MCF 10A (cell line): ENCODE results near the genes MINDY4 and PPP1R17.

DNA sequence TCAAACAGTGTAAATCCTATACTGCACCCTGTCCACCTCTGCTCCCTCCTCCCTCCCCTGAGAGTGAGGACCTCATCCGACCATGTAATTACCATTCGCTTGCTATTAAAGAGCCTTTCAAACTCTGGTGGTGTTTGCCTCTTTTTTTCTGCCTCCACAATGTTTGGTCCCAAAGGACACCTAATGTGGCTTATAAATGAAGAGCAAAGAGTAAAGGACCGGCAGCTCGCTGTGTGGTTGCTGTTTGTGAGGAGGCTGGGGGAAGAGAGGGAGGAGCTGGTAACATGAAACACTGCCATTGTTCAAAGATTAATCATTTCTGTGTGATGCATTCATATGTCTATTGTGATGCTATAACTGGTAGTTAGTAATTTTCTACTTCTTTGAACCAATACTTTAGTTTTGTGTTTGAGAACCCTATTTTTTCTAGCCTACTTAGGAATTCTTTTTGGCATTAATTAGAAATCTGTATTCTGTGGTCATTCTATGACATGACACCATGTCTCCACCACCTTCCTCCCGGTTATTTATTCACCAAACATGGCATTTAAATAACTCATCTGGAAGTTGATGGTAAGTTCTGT lies 27.9 kb downstream of the MTURN start:
- PRO-cap, result bidirectional peak, plus-strand start at position 343 of the sequence, minus-strand start at position 248 of the sequence
- RRBS, result no CpG with 5 or more reads among the region's 5 CpGs

- PRO-cap, result no peak
- RRBS, result 3% methylated on average over 6 of the region's 14 CpGs
These were observed 34.3 kb downstream of the MTURN start for GRCh38 chr7:30168891-30169688.

DNA sequence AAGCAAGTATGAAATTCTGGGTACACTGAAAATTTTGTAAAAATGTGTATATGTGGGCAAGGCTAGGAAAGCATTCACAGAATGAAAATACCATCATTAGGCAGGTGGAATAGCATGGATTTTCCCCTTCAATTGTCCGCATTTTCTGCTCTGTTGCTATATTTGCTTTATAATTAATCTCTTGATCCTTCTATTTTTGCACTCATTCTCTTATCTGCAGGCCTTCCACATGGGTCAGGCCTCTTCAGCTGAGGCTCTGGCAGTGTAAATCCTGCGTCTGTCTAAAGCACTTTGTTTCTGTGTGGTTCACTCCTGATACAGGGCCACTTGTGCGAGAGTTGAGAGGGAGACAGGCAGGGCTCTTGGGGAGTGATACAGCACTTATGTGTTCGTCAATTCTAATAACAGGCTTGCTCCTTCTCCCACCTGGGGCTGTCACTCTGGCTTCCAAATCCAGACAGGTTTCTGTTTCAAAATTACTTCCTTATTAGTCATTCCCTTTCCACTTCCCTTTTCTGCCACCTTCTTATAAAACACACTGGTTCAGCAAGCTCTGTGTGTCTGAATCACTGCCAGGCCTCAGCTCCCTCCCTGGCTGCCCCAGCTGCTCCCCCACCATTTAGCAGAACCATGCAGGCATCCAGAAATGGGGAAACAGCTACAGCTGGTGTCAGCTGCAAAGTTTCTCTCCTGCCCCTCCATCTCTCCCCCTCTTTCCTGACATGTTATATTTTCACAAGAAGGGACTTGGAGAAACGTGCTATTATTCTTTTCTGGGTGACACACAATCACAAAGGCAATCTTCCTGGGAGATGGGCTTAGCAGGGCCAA lies 58.6 kb upstream of the ZNRF2 start:
- PRO-cap, result bidirectional peak, plus-strand start at position 505 of the sequence, minus-strand start at position 459 of the sequence
- RRBS, result no CpG with 5 or more reads among the region's 5 CpGs

DNA sequence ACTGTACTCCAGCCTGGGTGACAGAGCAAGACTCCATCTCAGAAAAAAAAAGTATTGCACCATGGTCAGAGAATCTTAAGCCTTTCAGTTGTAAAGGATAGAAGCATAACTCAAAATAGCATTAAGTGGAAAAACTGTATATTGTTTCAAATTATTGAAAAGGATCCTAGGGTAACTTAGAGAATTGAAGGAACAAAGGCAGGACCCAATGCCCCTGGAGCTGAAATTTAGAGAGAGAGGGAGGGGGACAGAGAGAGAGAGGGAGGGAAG lies 10.3 kb downstream of the ZNRF2 start:
- PRO-cap, result no peak

GRCh38 chr7:30355391-30356490 lies 71.3 kb downstream of the ZNRF2 start:
- PRO-cap, result no peak
- RRBS, result no CpG with 5 or more reads among the region's 6 CpGs

- PRO-cap, result no peak
- RRBS, result no CpG with 5 or more reads among the region's 10 CpGs
These were observed 8.4 kb downstream of the NOD1 start for GRCh38 chr7:30470283-30470567.

DNA sequence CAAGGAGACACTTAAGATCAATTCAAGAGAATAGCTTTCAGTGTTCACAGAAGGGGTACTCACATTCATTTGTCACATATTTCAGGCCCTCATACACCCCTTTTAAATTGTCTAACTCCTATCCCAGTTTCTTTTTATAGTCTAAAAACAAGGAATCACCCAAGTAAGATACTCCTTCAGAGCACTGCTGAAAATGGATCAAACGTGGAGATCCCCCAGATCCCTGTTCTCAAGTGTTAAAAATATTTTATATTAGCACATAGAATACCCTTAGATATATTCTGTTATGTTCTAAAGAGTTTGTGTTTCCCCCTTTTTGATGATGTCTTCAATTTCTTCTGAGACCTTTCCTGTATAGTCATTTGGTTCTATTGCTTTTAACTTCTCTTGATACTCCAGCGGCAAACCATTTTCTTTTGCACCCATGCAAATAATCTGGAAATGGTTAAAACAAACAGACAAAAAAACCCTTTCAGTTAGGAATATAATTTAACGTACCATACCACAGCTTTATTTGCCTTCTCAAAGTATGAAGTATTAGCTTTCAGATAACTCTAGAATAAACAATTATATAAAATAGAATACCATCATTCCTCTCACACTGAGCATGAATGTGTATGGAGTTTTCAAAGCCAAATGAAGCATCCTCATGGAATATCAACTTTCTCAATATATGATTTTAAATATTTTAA lies 7.7 kb downstream of the GGCT start:
- PRO-cap, result no peak
- RRBS, result no CpG with 5 or more reads among the region's 3 CpGs

DNA sequence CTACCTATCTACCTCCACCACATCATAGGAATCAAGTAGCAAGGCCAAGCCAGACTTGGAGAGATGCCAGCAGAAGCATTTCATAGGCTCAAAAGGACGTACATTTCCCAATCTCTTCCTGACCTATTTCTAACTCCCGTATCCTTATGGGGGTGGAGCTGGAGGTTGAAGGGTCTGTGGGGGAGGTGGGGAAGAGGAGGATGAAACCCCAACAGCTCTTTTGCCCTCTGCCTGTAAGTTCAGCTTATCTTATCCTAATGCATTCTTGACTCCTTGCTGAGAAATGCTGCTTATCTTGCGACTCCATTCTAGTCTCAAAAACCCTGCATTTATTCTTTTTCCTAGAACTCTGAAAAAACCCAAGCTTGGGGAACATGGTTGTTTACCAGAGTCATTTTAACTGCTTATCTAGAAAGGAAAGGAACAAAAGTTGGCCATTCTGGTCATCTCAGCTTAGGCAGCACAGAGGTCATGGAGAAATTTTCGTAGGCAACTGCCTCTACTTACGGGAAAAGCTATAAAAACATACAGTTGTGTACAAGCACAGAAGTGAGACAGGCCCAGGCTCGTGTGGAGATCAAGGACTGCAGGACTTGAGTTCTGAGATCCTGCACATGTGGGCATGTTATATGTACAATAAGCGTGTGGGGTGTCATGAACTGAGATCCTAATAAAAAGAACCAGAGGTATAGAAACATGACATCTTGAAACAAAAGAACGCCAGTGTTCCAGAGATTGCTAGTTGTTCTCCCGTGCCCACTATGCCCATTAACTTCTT lies 9.4 kb downstream of the INMT start:
- PRO-cap, result no peak
- RRBS, result no CpG with 5 or more reads among the region's 9 CpGs

DNA sequence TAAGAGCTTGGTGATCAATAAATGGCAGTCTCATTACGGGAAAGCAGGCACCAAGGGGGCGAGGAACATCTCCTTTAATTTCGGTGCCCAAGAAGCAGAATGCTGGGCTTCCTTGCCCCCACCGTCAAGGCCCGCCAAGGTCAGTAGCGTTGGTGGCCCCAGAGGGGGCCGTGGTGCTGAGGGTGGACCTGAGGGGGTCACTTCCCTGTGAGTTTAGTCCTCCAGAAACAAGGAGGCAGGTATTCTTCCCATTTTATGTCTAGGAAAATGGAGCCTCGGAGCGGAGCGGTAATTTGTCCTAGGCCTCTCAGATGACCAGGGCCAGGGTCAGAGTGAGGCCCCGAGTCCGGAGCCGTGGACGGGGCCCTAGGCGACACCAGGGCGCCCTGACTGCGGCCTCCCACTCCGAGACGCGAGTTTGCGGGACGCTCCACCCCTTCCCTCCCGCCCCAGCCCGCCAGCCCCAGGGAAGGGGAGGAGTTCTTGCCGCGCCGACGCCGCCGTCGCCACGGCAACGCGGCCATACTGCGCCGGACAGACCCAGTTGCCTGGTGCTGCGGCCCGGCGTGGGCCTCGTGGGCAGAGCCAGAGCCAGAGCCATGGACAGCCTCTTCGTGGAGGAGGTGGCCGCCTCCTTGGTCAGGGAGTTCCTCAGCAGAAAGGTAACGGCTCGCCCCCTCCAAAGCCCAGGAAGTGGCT lies at the start of gene MINDY4:
Gene MINDY4 (plus strand): TSS at position 523 of the 699 bp plus-strand sequence.
- PRO-cap, result bidirectional peak, plus-strand start at position 543 of the sequence, minus-strand start at position 420 of the sequence
- RRBS, result no CpG with 5 or more reads among the region's 44 CpGs

GRCh38 chr7:30799507-30799896 lies 28.3 kb downstream of the MINDY4 start:
- PRO-cap, result no peak
- RRBS, result no CpG with 5 or more reads among the region's 2 CpGs

DNA sequence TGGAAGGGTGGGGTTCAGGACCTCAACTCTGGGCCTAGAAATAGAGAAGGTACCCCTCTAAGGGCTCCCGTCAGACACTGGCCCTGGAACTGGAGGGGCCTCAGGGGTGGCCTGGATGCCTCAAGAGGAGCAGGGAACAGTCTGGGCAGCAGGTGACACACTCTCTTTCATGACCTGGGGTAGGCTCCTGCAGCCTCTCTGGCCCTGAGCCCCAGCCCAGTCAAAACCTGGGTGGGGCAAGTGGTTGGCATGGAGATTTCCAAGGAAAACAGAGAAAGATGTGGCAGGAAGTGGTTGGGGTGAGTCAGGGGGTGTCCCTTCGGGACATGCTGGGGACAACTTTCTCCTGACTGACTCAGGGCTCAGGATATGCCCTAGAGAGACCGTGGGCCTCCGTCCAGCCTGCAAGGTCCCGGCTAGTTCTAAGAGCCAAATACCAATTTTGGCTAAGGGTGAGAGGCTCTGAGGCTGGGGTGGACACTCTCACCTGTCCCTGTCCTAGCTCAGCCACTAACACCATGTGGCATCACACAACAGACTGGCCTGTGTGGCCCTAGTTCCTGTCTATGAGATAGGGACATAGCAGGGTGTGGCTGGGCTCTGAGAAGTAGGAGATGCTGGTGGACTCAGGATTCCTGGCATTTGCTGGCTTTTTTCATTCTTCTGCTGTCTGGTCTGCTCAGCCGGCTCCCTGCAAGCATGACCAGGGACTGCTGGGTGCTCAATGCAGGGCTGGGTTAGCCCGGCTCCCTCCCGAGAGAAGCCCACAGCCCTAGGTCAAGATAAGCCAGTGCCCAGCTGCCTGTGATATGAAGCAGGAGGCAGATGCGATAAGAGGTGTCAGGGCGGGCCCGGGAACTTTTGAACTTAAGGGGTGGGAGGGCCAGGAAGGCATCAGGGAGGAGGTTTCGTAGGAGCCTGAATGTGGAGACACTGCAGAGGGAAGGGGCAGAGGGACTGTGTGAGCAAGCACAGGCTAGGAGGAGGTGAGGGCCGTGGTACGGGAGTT lies 3.2 kb downstream of the AQP1 start:
- PRO-cap, result no peak
- RRBS, result 19% methylated on average over 2 of the region's 14 CpGs

DNA sequence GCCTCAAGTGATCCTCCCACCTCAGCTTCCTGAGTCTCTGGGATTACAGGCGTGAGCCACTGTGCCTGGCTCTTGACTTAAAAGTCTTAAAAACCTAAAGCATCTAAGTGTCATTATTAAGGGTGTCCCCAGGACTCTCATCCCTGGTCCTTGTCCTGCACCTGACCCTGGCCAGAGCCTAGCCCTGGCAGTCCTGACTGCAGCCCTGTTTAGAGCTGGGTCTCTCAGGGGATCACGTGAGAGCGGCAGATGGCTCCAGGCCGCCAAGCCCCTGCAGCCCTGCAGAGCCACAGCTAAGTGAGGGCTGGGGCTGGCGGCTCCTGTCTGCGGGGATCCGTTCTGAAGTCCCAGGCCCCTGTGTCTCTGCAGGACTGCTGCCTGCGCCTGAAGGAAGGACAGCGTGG lies 25.5 kb upstream of the GHRHR start:
- PRO-cap, result no peak
- RRBS, result no CpG with 5 or more reads among the region's 9 CpGs

DNA sequence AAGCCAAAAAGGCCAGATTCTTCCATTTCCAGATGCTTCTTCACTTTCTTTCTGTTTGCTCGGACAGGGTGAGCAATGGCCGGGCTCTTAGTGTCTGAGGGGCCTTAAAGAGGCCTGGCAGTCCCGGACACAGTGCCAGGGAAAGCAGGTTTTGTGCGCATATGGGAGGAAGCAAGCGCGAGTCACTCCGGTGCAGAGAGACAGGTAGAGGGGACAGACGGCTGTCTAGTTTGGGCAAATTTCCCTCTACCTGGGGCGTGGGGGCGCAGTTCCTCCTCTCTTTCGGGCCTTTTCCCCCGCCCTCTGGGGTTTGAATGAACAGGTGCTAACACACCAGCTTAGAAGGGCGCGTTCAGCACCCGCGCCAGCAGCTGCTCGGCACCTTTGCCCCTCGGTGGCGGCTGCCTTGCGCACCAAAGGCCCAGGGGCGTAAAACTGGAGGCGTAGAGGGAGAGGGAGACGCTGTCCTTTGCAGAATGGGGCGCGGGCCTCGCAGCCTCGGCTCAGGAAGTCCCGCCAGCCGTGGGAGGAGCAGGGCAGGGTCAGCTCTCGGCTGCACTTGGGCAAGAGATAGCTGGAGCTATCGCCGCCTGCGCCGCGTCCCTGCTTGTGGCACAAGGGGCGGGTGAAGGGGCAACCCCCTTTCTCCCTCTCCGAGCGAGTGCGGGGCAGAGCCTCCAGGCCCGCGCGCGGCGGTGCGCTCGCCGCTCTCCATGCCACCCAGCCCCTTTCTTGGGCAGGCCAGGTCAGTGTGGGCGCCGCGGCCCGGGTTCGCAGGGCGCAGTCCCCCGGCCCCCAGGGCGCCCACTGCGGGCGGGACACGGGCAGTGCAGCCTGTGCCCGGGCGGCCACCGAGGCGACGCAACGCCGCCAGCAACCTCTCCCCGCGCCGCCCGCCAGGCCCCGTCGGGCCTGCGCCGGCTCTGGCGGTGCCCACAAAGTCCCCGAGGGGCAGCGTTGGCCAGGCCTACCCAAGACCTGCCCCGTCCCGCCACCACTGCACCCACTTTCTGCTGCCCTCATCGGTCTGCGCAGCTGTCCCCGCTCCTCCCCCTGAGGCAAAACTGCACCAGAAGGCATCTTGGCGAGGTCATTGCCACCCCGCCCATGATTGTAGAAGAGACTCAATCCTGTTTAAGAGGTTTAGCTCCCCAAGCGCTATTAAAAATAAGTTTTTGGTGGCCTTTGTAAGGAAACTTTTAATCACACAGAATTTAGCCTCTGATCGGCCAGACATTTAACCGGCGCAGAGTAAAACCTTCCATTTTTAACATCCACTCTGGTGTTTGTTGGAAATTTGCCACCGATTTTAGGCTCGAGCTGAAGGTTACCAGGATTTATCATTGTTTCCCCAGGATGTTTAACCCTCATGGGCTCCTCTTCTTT lies 4.1 kb downstream of the NEUROD6 start:
- PRO-cap, result no peak
- RRBS, result 71% methylated on average over 25 of the region's 89 CpGs

DNA sequence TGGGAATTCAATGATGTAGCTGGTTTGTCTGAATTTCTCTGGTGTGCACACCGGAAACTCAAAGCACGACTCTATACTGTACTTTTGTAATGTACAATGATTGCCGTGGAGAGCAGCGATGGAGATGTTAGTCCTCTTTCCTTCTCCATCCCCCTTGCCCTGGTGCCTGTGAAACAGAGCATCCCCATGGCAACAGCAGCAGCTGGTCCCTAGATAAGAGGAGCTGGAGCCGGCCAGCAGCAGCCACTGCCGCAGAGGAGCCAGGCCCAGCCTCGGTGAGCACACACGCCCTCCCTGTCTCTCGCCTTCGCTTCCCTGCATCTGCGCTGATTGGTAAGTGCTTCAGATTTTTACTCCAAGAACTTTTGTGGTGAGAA lies at the start of gene PPP1R17:
Gene PPP1R17 (plus strand): TSS at position 242 of the 377 bp plus-strand sequence.
- PRO-cap, result no peak
- RRBS, result no CpG with 5 or more reads among the region's 11 CpGs

DNA sequence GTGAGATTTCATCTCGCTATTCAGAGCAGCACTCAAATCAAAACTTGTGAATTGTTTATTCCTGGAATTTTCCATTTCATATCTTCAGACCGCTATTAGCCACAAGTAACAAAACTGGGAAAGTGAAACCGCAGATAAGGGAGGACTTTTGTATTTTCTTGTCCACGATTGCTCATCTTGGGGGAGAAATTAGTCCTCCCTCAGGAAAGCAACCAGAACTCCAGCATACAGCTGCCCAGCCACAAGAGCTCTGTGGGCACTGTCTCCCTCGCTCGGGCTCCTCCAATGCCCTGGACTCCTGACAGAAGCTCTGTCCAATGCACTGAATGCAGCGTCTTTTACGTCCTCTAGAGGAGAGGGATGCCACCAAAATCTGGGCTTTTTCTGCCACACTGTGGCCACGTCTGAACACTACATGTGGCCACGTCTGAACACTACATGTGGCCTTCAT lies 134.0 kb upstream of the PDE1C start:
- PRO-cap, result no peak
- RRBS, result no CpG with 5 or more reads among the region's 10 CpGs

DNA sequence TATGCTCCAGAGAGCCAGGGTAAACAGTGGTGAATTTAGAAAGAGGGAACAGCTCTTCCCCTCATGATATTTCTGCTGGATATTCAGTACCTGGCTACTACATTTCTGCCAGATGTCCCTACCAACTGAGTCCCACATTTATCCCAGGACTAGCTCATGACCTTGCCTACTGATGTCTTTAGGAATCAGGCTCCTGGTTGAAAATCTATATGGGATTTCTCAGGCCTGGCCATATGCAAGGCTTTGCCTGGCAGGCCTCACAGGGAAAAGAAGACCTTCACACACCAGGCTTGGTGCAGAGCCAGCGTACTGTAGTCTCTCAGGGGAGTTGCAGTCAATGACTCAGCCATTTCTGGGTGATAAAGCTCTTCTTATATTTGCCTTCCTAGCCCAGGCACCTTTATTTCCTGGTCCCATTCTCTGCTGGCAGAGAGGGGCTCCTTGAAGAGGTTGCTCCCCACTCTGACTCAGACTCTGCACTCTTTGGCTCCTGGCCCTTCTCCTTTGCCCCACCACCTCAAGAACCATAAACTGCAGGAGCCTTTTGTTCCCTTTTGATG lies 173.8 kb downstream of the AVL9 start:
- PRO-cap, result no peak
- RRBS, result no CpG with 5 or more reads among the region's 1 CpG

DNA sequence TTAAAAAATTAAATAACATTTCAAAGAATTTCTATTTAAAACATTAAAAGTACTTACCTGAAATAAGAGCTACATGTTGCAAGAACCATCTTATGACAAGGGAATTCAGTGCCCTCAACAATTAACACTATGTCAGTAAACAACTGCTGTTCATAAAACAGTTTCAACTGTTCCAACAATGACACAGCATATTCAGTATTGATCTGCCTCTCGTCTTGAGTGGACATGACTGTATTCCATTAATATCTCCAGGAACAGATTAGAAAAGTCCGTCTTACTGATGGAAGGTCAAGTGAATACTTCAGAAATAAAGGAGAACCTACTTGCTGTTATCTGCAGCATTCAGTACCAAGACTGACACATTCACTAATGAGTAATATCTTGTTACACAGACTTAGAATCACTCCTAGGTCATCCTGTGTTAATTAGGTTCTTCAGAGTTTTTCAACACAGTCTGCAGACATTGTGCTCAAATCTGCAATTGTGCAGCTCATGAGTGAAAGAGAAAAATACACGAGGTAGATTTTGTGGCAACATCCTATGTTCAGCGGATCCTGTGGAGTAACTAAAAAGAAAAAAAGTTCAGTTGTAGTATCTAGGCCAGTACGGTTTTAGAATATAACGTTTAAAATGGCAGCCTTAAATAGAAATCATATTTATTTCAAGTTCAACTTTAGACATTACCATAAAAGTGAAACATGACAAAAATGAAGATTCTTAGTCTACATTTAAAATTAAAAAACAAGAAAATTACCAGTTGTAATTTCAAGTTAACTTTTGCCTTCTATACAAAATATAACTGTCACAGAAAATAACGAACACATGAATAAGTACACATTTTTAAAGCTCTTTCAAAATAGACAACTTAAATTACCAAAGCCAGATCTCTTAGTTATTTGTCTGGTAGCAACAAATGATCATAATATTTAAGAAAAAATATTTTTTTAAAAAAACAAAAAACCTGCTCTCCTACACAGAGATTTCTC lies 11.9 kb downstream of the KBTBD2 start:
- PRO-cap, result no peak
- RRBS, result no CpG with 5 or more reads among the region's 7 CpGs

GRCh38 chr7:32890406-32890837 lies 1.1 kb downstream of the KBTBD2 start:
- PRO-cap, result bidirectional peak, plus-strand start at chr7:32890677, minus-strand start at chr7:32890594
- RRBS, result no CpG with 5 or more reads among the region's 11 CpGs

DNA sequence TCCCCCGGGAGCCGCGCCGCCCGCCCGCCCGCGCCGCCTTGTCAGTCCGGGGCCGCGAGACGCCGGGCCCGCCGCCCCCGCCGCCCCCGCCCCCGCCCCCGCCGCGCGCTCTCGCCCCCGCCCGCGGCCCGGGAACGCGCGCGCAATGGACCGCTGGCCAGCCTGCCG lies 132 bp upstream of the KBTBD2 start:
- PRO-cap, result no peak
- RRBS, result under 1% methylated on average over 17 of the region's 35 CpGs

DNA sequence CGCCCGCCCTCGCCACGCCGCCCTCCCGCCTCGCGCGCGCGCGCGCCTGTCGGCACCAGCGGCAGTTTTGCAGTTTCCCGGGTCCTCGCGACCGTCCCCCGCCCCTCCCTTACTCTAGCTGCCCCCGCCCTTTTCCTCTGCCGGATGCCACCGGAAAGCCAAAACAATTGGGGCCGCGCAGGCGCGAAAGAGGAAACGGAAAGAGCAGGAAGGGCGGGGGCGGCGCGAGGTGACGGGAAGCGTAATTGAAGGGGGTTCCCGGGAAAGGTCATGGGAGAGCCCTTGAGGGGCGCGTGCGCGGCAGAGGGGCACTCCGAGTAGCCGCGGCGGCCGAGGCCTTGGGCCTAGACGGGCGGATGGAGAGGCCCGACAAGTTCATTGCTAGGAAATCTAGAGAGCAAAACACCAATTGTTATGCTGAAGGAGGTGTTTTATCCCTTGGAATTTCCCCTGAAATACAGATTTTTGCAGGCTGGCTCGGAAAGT lies 459 bp upstream of the KBTBD2 start:
- PRO-cap, result bidirectional peak, plus-strand start at position 311 of the sequence, minus-strand start outside the sequence
- RRBS, result 3% methylated on average over 7 of the region's 48 CpGs